Tibial artery (tissue), 1 donor: ENCODE measurements around the genes ME2 and ELAC1.

GRCh38 chr18:48802819-48803489 is 147.8 kb downstream of the SMAD7 start:
- PRO-cap, result unidirectional peak, plus-strand start at chr18:48803289

DNA sequence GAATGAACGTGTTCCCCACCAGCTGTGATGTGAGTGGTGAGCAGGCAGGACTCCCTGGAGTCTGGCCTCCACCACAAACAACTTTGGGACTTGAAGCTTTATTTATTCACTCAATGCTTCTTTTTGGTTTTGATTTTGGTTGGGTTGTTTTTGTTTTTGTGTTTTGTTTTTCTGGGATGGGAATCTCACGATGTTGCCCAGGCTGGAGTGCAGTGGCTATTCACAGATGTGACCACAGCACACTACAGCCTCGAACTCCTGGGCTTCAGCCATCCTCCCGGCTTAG is 71.0 kb downstream of the SMAD7 start:
- PRO-cap, result no peak

DNA sequence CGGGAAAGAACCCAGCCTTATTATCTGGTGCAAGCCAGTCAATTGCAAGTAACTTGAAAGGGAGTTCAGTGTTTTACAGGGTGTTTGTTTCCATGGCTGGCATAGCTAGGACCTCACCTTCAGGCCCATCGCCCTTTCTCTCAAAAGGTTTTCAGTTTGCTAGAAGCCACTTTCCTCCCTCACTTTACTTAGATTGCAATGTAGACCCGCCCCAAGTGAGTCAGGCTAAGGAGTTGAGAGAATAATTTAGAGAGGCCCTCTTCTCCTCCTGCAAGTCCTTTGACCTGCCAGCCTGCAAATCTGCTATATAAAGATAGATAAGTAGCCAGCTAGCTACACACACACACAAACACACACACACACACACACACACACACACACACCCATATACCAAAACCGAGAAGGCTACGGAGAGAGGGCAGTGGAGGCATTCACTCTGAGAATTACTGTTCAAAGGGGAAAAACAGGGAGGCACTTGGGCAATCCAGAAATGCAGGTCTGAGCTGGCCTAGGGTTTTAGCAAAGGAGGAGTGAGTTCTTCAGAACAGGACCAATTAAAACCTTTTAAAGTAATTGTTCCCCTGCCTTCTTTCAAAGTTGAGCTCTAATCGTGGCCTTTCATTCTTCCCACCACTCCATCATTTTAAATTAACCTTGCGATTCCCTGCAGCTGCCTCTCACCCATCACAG is 23.0 kb upstream of the SMAD7 start:
- PRO-cap, result no peak

DNA sequence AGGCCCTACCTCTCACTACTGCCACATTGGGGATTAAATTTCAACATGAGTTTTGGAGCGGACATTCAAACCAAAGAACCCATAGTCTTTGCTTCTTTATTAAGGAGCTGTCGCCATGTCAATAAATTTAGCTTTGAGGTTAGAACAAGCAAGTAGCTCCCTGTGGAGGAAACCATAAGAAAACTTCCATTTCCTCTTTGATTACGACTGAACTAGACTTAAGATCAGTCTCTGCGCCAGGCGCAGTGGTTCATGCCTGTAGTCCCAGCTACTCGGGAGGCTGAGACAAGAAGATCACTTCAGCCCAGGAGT is 10.5 kb downstream of the C18orf32 start:
- PRO-cap, result no peak

DNA sequence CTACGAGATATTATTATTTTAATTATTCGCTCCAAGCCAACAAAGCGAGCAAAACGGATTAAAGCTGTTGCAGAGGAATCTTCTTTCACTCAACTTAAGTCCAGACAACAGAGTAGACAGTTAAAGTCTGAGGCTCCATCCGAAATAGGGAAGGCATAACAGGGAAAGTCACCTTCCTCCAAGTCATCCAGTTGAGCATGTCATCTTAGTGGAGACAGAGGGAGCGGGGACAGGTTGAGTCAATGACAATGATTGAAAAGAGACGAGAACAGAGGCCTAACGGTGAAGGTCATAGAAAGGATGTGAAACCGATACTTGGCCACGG is 492 bp downstream of the C18orf32 start:
- PRO-cap, result no peak

- PRO-cap, result unidirectional peak, plus-strand start at chr18:49646113
These were observed 84.0 kb downstream of the LIPG start for GRCh38 chr18:49645660-49646370.

DNA sequence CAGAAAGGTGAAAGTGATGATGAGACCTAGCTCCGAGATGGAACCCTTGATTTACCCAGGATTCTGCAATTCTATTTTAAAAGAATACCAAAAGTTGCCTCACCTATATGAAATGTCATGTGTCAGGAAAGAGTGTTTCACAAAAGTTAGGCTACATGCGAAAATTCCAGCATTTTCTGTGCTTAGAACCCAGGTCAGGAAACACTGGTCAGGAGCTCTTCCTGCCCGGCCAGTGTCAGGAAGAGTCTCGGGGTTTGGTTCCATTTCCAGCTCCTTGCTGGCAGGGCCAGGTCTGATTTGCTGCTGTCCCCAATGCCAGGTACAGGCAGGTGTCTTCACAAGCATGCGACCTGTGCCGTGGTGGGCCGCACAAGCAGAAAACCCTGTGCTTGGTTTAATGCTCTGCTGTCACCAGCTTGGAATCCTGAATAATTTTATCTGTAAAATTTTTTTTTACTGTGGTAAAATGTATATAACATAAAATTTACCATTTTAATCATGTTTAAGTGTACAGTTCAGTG is 89.1 kb downstream of the ACAA2 start:
- PRO-cap, result no peak

- PRO-cap, result no peak
These were observed 1.1 kb downstream of the ACAA2 start for GRCh38 chr18:49812133-49812732.

GRCh38 chr18:49827040-49827809 is 13.9 kb upstream of the ACAA2 start:
- PRO-cap, result no peak

GRCh38 chr18:49832247-49832708 is 18.9 kb upstream of the ACAA2 start:
- PRO-cap, result no peak

DNA sequence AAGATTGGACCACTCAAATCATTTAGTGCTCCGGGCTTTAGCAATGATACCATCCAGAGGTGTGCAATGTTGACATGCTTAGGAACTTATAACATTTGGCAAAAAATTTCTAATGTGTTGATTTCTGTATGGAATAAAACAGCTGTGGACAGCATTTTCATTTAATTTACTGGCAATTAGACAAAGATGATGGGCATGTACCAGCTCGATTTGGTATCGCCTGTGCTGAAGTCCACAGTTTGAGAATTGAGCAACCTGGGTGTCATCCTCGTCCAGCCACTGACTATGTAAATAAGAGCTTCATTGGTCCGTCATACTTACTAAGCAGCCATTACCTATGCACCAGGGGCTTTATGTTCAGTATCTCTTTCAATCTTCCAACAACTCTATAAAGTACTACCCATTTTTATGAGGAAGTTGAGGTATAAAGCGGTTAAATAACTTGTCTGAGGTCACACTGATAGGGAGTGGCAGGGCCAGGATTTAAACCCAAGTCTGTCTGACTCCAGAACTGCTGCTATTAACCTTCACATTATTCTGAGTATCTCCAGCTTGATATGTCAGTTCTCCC is 24.6 kb upstream of the ACAA2 start:
- PRO-cap, result no peak

DNA sequence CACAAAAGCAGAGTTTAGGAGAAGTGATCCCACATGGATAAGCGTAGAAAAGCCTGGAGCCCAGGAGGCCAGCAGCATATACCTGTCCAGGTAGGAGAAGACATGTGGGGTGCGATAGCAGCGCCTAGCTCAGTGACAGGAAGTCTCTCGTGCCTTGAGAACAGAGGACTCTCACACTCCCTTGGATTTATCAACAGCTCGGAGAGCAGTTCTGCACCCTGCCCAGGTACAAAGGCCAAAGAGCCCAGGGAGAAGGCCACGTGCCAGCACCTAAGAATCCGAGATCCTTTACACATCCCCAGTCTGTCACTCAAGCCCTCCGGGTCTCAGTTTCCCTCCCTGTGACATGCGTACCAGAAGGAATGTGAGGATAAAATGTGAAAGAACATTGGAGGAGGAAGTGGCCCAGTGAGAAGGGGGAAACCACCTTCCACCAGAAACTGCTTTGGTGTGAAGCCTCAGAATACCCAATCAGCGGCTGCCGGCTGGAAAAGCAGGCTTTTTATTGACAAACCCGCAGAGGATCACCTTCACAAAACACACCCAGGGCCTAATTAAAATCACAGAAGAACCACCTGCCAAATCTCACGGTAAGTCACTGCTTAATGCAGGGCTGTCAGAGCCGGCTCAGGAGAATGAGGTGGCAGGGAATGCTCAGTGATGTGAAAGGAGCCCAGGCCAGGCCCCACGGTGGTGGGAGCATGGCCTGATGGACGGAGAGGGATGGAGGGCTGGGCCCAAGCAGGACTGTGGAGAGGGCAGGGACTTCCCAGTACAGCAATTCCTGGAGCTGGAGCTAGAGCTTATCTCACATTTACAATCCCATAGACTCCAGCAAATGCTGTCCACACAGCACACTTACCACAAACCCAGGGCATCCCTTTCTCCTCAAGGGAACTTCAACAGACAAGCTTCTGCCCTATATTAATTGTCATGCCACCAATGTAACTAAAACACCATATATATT is 66.2 kb downstream of the MYO5B start:
- PRO-cap, result no peak

GRCh38 chr18:50177485-50178048 is 17.4 kb downstream of the MYO5B start:
- PRO-cap, result no peak

GRCh38 chr18:50656894-50657580 is 97.2 kb downstream of the MAPK4 start:
- PRO-cap, result no peak

- PRO-cap, result no peak
These were observed 937 bp upstream of the ME2 start for GRCh38 chr18:50878046-50878316.

- PRO-cap, result bidirectional peak, plus-strand start at chr18:50879205, minus-strand start at chr18:50878872
These were observed at the start of gene ME2 for GRCh38 chr18:50878317-50879269. ME2 (plus strand) TSS chr18:50879118.

DNA sequence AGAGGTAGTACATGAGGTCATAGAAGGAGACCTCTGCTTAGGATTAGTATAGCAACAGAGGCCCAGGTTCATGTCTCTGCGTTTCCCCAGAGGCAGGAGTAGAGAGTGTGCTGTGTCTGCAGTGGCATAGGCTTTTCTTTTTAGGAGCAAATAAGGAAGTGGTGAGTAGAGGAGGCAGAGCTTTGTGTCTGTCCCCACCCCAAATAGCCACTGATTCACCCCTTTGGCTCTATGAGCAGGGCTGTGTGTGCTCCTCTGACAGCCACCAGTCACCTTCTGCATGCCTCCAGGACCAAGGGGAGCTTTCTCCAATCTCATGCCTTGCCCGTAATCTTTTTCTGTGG is 23.6 kb upstream of the ELAC1 start:
- PRO-cap, result no peak

DNA sequence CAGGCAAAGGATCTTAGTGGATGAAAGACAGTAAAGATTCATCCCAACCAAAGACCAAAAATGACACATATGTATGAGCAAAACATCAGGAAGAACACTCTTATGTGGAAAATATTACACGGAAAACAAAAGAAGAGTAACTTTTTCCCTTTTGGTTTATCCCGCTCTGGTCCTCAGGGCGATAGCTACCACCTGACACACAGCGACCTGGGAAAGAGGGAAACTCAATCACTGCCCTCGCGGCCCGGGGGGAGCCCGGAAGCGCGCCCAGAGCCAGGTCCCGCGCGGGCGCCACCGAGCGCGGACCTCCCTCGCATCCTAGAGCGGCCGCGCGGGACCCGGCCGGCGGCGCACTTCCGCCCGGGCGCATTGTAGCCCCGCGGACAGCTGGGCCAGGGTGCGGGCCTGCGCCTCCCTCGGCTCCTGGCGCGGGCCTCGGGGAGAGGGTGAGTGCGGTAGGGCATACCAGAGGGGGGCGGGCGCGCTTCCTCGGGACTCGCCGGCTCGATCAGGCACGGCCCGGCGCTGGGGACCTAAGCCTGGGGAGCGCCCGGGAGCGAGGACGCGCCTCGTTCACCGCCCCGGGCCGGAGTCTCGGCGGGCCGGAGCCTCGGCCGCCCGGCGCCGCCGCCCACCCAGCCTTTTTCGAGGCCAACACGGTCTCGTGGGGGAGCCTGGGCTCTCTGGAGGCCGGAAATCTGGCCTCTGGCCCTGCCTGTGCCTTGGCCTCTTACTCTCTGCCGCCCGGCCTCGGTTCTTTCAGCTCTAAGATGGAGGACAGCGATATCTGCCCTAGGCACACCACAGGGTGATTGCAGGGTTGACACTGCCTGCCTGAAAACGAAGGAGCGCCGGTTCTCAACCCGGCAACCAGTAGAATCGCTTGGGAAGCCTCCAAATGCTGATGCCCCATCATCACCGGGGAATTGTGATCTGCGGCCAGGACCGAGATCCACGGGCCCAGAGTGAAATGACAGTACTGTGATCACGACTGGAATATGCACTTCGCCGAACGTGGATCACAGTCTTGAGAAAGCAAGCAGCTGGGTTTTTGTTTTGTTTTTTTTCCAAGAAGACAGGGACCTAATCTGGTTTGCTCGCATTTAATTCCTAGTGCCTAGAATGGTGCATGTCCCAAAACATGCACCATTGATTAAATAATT is at the start of gene ELAC1:
TSS of gene ELAC1 (plus strand) at position 372 of the 1,163 bp plus-strand sequence.
- PRO-cap, result bidirectional peak, plus-strand start at position 380 of the sequence, minus-strand start at position 209 of the sequence; bidirectional peak, plus-strand start at position 957 of the sequence, minus-strand start at position 647 of the sequence

DNA sequence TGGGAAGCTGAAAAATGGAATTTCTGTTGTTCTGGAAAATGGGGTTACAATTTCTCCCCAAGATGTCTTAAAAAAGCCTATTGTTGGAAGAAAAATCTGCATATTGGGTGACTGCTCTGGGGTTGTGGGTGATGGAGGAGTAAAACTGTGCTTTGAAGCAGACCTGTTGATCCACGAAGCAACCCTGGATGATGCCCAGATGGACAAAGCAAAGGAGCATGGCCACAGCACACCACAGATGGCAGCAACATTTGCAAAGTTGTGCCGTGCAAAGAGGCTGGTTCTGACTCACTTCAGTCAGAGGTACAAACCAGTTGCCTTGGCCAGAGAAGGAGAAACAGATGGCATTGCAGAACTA is 18.8 kb downstream of the ELAC1 start:
- PRO-cap, result no peak

- PRO-cap, result no peak
These were observed 3.8 kb downstream of the MEX3C start for GRCh38 chr18:51193585-51194139.